AG04450 (cell line): Measurements from ENCODE around the gene RAB27A.

DNA sequence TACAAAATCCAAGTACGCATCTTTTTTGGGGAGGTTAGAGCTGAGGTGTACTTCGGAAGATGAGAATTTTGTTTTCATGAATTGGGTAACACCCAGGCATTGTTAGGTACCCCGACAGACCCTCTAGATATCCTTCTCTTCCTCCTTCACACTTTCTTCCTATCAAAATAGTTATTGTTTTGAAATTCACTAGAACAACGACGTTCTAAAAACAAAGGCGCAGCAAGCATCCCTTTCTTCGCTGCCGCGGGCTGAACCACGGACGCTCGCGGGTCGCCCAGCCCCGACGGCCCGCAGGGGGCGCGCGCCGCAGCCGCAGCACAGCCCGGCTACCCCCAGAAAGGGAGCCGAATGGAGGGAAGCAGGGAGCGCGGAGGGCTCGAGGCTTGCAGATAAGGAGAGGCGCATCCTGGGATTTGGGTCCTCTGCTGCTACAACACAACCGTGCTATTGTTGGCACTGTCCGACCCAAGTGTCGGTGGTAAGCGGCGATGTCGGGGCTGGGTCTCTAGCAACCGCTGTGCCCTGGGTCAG lies 6.3 kb downstream of the ONECUT1 start:
- CAGE, long polyA plus RNA, result no peak
- RRBS, result no CpG with 5 or more reads among the region's 35 CpGs

DNA sequence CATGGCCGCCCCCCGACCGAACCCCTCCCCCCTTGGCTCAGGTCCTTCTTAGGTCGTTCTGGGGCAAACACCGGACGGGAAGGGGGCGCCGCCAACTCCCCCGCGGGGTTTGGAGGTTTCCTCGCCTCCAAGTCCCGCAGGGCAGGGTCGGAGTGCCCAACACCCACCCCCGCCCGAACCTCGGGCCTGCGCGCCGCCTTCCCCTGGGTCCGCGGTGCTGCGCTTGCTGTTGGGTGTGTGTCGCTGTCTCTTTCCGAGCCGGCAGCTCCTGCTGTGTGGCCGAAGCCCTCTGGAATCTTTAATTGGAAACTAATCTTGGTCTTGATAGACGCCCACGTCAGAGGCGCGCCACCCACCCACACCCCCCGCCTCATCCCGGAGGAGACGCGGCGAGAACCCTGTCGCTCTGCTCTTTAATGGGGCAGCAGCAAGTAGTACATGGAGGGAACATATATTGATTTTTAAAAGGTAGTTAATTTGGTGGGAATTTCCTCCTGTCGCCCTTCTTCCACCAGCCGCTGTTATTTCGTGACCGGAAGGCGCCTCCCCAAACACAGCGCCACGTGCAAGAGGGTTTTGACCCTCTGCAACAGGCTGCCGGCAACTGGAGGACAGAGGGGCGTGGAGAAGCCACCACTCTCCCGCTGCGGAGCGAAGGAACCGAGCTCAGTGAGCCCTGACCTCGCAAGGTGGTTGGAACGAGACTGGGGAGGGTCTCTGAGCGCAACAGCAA lies 4.6 kb downstream of the ONECUT1 start:
- CAGE, long polyA plus RNA, result no peak
- RRBS, result 5% methylated on average over 11 of the region's 52 CpGs

- CAGE, long polyA plus RNA, result no peak
- RRBS, result 7% methylated on average over 2 of the region's 17 CpGs
Observed at GRCh38 chr15:55289386-55289661, 289 bp downstream of the RAB27A start.

DNA sequence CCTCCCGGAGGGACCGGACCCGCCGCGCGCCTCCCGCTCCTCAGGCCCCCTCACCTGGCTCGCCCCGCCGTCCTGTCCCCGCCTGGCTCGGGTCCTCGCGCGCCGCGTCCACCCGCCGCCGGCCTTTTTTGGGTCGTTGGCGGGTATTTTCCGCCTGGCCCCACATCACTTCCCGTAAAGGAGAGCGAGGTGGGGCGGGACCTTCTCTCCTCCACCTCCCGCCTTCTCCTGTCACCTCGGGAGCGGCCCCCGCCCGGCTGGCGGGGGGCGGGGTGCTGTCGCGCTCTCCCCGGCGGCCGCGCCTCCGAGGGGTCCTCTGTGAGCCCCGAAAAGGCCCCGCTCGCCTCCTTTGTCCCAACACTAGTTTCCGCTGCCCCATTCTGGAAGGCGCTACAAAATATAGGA lies at the start of gene RAB27A:
Gene RAB27A, minus strand, starts transcription at position 152 of the 405 bp plus-strand sequence.
- CAGE, long polyA plus RNA, result start-site peak on the minus strand centred at position 121 of the sequence, 113 bp wide, 314 and 271 reads in 2 replicates
- RRBS, result 2% methylated on average over 20 of the region's 45 CpGs

- CAGE, long polyA plus RNA, result no peak
- RRBS, result no CpG with 5 or more reads among the region's 3 CpGs
Observed at GRCh38 chr15:55385368-55385910, 22.7 kb downstream of the CCPG1 start.

- CAGE, long polyA plus RNA, result no peak
- RRBS, result 68% methylated on average over 1 of the region's 16 CpGs
Observed at GRCh38 chr15:55514304-55514864, 6.3 kb upstream of the DNAAF4 start.

- CAGE, long polyA plus RNA, result no peak
- RRBS, result no CpG with 5 or more reads among the region's 57 CpGs
Observed at GRCh38 chr15:55587507-55588051, 566 bp downstream of the PYGO1 start.

DNA sequence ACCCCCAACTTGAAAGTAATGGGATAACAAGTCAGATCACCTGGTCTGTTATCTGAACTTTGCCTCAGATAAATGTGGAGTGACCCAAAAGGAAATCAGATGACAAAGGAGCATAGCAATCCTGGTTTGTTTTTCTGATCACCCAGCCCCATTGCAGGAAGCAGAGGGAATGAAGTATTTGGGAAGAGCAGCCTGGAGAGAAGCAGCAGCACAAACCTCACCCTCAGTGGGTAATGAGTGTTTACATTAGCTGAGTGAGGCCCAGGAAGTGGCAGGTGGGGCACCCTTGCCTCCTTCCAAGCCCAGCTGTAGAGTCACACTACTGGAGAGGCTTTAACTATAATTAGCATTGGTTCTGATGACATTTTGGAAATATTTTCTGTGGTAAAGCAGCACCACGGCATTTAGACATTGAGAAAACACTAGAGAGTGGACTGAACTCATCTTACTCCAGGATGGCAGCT lies 48.9 kb upstream of the PRTG start:
- CAGE, long polyA plus RNA, result no peak
- RRBS, result no CpG with 5 or more reads among the region's 1 CpG

DNA sequence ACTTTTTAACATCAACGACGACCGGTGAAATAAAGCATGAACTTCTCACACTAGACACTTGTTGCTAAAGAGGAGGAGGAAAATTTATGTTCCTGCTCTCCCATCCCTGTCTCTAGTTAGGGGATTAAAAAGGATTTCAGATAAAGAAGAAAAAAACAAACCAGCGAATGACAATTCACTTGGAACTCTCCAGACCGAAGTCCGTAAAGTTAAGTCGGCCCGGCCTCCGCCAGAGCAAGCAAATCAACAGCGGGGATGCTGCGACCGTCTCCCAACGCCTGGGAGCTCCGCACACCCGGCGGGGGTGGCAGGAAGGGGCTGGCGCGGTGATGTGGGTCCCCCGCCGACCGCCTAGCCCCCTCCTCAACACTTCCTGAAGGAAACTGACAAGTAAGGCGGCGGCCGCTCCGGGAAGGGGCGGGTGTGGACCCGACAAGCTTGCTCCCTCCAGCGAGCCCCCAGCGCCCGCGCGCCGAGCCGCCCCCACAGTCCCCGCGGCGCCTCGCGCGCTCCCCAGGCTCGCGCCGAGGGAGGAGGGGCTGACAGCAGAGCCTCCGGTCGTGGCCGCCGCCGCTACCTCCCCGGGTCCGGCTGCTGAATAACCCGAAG lies 440 bp downstream of the NEDD4 start:
- CAGE, long polyA plus RNA, result no peak
- RRBS, result 1% methylated on average over 14 of the region's 51 CpGs

GRCh38 chr15:56221090-56222165 lies 22.3 kb downstream of the RFX7 start:
- CAGE, long polyA plus RNA, result no peak
- RRBS, result no CpG with 5 or more reads among the region's 3 CpGs

DNA sequence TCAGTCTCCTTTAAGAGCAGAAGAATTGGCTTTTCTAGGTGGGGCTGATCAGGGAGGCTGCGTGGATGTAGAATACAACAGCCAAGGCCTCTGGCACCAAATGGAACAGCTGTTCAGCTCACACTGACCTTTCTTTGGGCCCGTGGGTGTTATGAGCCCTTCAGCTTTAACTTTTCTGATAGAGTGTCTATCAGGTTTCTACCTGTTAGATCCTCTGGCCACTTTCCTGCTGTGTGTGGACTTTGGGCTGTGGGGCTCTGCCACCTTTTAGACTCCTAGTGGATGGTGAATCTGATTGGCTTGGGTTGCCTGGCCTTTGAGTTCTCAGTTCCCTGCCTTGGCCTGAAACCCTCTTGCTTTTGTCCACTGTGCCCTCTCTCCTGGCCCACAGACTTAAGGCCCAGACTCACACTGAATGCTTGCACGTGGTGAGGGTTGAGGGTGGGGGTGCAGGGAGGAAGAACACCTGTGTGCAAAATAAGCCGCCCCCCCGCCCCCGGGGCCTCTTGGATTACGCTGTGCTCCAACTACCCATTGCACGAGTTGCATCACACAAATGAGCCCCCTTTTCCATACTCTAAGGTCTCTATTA lies 1.3 kb upstream of the RFX7 start:
- CAGE, long polyA plus RNA, result no peak
- RRBS, result no CpG with 5 or more reads among the region's 8 CpGs

GRCh38 chr15:56245812-56246597 lies 2.3 kb upstream of the RFX7 start:
- CAGE, long polyA plus RNA, result no peak
- RRBS, result no CpG with 5 or more reads among the region's 16 CpGs

DNA sequence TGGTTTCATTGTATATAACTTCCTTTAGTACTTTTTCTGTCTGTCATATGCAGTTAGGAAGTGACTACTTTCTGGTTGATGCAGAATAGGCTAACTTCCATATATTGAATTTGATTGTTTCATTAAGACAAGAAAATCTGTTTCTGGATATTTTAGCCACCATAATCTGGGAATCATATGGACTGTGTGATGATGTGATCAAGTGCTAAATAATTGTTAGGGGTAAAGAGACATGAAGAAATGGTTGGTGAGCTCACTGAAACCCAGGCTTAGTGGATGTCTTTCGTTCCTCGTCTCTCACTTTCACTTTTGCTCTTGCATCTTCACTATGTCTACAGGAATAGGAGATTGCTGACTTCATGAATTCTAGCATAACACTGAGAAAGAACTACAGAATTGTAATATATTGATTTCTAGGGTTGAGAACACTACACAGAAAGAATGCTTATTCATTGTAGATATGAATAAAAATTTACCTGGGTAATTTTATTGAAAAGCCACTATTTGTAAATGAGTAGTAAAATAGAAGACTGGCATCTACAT lies 3.6 kb upstream of the MNS1 start:
- CAGE, long polyA plus RNA, result no peak
- RRBS, result no CpG with 5 or more reads among the region's 2 CpGs

GRCh38 chr15:56719169-56719597 lies 14.1 kb downstream of the ZNF280D start:
- CAGE, long polyA plus RNA, result no peak
- RRBS, result no CpG with 5 or more reads among the region's 4 CpGs

DNA sequence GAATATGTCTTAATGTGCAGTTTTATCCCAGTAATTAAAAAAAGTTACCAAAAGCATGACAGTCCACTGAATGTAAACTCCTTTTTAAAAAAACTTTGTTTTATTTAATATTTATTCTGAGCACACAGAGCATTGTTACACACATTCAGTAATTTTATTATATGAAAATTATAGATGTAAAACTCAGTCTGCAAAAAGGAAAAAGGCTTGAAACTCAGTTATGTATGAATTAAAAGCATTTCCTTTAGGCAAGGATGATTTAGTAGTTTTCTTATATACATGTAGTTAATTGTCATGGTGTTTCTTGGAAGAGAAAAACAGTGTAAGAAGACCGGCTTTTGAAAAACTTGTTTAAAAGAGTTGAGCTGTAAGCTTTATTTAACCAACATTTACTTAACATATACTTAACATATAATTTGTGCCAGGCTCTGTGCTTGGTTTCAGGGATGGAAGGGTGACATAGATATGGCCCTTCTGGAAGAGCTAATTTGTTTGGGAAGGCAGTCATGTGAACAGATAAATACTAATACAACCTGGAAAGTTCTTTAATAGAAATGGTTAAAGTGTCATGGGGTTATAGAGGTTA lies 30.9 kb downstream of the TCF12 start:
- CAGE, long polyA plus RNA, result no peak
- RRBS, result no CpG with 5 or more reads among the region's 1 CpG

DNA sequence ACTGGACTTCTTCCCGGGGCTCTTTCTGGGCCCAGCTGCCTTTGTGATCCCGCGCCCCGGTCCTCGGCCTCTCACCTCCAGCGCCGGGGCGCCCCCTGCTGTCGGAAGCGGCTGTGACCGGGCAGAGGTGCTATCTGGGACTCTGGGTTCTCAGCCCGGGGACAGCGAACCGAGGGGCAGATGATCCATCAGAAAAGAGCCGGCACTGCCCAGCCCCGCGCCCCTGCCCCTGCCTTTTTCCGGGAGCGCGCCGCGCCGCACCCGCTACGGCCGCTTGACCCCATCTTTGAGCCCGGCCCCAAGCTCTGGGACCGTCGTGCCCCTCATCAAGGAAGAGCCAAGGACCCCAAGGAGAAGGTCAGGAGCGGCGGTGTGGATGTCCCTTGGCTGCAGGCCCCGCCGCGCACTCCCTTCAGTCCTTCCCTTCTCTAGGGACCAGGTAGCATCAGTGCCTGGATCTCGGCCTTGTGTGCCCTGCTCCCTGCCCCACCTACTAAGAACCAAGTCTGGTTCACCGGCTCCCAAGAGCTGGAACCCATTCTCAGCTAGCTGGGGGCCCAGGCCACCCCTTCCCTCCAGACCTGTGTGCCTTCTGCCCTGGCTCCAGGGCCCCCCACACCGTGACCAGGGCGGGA lies 69.5 kb upstream of the CGNL1 start:
- CAGE, long polyA plus RNA, result no peak
- RRBS, result 17% methylated on average over 18 of the region's 38 CpGs

GRCh38 chr15:57501825-57502553 lies 89.7 kb upstream of the MYZAP start:
- CAGE, long polyA plus RNA, result no peak
- RRBS, result no CpG with 5 or more reads among the region's 5 CpGs

DNA sequence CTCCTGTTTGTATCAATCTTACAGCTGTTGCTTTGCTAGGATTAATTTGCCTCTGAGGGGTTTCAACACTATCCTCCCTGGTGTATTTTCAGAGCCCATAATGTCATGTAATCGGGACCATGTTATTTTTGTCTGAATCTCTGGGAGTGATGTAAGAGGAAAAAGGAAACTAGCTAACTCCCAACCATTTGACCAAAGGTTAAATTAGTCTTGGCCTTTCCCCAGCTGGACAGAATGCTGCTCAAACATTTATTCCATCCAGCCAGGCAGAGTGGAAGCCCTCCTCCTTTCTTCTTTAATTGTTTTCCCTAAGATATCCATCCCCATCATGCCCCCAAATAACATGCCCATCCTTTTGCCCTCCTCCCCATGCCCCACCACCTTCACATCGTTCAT lies 142.2 kb downstream of the ALDH1A2 start:
- CAGE, long polyA plus RNA, result no peak
- RRBS, result no CpG with 5 or more reads among the region's 2 CpGs

- CAGE, long polyA plus RNA, result no peak
- RRBS, result 7% methylated on average over 19 of the region's 49 CpGs
Observed at GRCh38 chr15:58064530-58065388, 752 bp downstream of the ALDH1A2 start.

DNA sequence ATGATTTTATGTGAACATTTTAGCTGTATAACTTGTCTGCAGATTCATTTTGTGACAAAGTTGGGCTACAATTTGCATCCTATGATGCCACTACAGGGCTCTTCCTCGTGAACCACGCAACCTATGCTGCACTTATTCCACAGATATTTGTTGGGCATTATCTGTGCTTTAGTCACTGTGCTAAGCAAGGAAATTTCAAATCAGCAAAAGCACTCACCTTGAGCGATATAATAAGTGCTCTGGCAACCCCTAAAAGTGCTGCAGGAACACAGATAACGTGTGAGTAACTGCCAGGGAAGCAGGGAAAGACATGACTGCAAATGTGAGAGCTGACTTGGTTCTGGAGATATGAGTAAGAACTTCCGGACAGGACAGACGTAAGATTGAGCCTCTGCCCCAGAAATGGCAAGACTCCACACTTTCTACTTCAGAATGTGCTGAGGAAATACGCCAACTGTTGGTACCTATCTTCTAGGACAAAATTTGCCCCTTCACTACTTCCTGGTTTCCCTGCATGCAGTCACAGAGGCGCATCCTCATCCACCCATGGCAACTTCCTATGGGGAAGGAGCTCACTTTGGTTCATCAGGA lies 41.5 kb downstream of the AQP9 start:
- CAGE, long polyA plus RNA, result no peak
- RRBS, result no CpG with 5 or more reads among the region's 8 CpGs